ENCODE results near the gene MAP1A.

DNA sequence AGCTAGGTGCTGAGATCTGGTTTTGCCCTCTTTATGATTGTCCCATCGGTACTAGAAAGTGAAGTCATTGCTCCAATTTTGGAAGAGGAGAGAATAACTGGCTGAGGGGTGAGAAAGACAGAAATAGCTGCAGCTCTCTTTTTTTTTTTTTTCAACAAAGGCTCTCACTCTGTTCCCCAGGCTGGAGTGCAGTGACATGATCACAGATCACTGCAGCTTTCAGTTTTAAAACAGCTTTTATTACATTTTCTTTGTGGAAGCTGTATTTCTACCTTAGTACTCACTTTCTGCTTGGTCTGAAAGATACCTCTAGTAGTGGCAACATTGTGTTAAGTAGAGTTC is 18.1 kb downstream of the ZSCAN29 start:
- PRO-cap, result no peak

DNA sequence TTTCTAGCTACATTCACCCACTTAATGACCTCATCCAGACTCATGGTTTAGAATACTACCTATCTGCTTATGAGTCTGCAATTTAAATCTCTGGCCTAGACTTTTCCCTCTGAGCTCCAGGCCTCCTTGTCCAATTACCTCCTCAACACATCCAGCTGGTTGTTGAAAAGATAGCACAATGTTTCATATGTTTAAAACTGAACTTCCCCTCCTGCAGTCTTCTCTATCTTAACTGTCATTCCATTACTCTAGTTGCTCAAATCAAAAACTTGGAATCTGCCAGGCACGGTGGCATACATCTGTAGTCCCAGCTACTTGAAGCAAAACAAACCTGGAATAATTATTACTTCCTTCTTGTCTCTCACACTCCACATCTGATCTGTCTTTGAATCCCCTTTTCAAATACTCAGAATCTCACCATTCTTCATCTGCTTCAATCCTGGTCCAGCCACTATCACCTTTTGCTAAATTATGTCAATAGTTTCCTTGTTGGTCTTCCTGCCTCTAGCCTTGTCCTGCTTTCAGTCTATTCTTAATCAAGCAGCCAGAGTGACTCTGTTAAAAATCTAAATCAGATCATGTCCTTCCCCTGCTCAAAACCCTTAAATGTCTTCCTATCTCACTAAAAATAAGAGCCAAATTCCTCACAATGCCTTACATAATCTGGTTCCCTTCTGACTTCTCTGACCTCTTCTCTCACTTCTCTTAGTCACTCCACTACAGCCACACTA is 8.9 kb downstream of the TP53BP1 start:
- PRO-cap, result no peak

- PRO-cap, result no peak
These were observed 8.4 kb upstream of the MAP1A start for GRCh38 chr15:43508957-43509534.

GRCh38 chr15:43509831-43510520 is 7.4 kb upstream of the MAP1A start:
- PRO-cap, result bidirectional peak, plus-strand start at chr15:43510393, minus-strand start at chr15:43510333

GRCh38 chr15:43516668-43517726 is at the start of gene MAP1A:
Gene MAP1A, plus strand, starts transcription at chr15:43517608.
- PRO-cap, result bidirectional peak, plus-strand start at chr15:43517619, minus-strand start at chr15:43517507

GRCh38 chr15:43792969-43793723 is 1.0 kb downstream of the SERF2 start:
- PRO-cap, result bidirectional peak, plus-strand start at chr15:43793385, minus-strand start at chr15:43793194; unidirectional peak, minus-strand start at chr15:43793438

DNA sequence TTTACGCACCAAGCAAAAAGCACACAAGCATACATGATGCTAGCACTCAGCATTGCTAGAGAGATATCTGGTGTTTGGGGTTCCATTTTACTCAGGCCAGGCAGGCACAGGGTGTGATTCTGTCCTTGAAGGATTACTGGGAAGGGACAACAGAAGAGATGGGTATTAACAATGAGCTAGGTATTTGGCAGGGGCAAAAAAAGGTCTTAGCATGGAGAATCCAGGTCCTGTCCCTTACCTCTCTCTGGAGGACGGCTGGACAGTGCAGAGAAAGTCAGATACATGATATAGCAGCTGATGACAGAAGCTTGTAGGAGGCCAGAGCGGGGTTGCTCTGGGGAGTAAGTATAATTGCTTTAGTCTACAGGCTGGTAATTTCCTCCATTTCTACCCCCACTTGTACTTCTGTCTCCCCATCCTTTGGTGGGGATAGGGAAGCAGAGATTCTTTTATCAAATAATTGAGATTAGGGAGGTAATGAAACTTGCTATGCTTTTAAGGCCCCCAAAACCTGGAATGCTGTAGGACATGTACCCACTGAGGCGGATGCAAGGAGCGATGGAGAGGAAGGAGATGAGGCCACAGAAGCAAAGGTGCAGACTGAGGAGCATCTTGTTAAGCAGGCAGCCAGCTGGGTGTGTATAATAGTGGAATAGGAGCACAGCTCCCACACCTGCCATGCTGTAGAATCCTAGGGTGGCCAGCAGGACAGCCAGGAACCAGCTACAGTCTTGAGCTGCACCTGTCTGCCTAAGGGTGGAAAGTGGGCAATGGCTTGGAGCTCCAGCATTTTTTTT is 3.2 kb downstream of the SERINC4 start:
- PRO-cap, result no peak

DNA sequence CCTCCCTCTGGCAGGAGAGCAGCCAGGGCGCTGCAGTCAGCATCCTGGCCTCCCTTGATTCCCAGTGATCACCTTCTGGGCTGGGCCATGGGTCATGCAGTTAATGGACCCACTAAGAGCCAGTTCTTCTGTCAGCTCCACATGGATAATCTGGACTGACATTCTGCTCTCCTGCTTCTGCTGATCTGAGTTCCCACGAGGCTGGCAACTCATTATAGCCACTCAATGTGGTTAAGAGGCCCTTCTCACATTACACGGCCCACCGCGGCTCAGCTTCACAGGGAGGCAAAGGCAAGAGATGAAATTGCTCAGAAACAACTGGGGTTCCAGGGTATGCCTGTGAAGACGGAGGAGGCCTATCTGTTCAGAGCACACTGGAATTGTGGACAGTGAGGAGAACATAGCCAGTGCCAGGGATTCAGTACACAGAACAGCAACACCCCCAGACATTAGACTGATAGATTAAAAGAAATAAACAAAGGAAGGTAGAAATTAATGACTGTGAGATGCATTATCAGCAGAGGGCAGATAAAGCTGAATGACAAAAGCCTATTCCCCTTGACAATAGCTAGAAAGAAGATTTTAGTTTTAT is 94.1 kb downstream of the WDR76 start:
- PRO-cap, result no peak

DNA sequence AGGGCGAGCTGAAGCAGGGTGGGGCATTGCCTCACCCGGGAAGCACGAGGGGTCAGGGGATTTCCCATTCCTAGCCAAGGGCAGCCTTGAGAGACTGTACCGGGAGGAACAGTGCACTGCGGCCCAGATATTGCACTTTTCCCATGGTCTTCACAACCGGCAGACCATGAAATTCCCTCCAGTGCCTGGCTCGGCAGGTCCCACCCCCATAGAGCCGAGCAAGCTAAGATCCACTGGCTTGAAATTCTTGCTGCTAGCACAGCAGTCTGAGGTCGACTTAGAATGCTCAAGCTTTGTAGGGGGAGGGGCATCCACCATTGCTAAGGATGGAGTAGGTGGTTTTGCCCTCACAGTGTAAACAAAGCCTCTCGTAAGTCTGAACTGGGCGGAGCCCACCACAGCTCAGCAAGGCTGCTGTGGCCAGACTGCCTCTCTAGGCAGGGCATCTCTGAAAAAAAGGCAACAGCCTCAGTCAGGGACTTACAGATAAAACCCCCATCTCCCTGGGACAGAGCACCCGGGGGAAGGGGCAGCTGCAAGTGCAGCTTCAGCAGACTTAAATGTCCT is 156.3 kb downstream of the FRMD5 start:
- PRO-cap, result no peak

DNA sequence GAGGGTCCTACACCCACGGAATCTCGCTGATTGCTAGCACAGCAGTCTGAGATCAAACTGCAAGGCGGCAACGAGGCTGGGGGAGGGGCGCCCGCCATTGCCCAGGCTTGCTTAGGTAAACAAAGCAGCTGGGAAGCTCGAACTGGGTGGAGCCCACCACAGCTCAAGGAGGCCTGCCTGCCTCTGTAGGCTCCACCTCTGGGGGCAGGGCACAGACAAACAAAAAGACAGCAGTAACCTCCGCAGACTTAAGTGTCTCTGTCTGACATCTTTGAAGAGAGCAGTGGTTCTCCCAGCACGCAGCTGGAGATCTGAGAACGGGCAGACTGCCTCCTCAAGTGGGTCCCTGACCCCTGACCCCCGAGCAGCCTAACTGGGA is 36.2 kb upstream of the GOLM2 start:
- PRO-cap, result no peak

GRCh38 chr15:44288879-44289662 is 552 bp downstream of the GOLM2 start:
- PRO-cap, result no peak

- PRO-cap, result bidirectional peak, plus-strand start at chr15:44427243, minus-strand start at chr15:44427052; bidirectional peak, plus-strand start at chr15:44427642, minus-strand start at chr15:44427435
These were observed 405 bp upstream of the CTDSPL2 start for GRCh38 chr15:44426954-44427494.

DNA sequence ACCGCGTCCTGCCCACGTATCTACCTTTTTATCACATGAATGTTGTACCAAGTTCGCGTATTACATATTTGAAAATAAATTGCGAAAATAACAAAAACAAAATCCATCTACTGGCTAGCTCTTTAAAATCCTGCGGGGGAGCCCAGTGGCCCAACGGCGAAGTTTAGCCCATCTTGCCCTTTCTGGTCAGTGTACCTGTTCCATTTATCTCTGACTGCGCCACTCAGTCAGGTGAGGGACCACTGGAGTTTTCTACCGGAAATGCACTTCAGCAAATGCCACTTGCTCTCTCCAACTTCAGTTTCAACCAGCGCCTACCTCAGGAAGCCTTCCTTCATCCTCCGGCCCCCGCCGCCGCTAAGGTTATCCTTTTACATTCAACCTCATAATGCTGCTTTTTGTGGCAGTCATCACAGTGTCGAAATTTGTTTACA is 1.1 kb upstream of the EIF3J start:
- PRO-cap, result no peak

DNA sequence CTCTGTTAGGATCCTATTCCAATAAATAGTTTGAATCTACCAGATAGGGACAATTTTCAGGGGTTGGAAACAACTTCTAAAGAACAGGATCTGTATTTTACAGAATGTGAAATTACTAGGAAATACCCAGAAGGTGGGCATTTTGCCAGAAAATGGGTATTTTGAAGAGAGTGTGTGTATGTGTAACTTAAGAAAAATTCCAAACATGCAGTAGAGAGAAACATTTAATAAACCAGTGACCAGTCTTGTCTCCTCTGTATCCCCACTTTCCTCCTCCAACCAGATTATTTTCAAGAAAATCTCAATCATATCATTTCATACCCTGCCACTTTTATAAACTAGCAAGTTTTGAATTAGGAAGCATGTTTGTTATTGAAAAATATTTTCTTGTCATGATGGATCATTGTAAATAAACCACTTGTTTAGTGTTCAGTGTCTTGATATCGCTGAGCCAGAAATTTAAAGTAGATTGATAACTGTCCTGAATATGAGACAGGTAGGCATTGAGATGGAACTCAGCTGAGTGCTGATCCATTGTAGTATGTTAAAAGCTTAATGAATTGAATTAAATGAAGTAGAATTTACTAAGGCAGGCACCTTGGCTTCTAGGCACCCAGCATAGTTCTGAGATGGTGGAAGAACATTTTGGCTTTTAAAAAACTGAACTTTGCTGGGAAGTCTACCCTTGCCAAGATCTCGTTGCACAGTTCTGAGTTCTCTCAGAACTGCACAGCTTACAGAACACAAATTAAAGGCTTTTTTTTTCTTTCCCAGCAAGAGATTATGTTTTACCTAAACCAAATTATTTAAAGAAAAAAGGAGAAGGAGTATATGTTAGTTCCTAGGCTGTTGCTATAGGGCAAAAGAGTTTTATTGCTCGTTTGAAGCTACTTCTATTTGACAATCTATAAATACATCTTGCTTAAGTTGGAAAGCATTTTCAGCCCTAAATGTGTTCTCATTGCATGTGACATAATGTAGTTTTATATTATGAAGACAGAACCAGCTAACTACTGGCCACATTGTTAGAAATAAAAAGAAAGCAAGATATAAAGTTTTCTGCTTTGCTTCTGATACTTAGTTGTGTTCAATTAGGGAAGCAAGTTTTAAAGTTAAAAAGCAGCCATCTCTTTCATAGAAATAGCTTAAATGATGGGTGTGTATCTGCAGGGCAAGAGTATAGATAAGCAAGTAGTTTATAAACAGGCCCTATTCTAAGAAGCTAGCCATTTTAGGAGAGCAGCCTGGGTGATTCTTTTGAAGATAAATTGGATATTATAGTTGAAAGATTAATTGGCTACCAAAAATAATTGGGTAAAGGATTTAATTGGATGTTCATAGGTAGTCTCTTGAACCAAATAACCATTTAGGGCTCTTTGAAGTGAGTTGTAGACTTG is 5.1 kb downstream of the EIF3J start:
- PRO-cap, result no peak

DNA sequence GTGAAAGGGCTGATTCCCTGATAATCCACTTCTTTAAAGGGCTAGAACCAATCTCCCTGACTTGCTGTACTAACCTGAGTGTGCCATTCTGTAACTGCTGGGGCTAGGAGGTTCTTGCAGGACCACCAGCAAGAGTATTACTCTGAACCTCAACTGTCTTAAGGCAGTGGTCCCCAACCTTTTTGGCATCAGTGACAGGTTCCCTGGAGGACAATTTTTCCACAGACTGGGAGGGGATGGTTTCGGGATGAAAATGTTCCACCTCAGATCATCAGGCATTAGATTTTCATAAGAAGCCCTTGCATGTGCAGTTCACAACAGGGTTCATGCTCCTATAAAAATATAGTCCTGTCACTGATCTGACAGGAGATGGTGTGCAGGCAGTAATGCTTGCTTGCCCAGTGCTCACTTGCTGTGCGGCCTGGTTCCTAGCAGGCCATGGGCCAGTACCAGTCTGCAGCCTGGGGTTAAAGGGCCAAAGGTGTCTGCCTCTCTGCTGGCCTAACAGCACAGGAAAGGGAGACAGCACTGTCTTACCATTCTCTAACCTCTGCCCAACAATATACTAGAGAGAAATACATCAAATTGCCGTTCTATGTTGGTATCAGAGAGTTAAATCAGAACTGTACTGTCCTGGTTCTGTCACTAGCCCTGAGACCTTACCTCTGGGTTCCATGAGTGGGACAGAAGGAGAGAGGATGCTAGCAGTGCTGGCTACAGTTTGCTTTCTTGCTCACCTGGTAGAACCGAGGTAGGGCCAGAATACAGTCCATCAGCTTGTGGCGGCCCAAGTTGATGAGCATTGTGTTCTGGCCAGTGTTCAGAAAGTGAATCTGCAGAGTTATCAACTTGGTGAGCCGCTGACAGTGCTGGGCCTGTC is 28.4 kb downstream of the EIF3J start:
- PRO-cap, result no peak

- PRO-cap, result unidirectional peak, minus-strand start at chr15:44707164
These were observed 4.0 kb downstream of the PATL2 start for GRCh38 chr15:44706912-44707814.

- PRO-cap, result no peak
These were observed 5.4 kb downstream of the B2M start for GRCh38 chr15:44716715-44717172.

DNA sequence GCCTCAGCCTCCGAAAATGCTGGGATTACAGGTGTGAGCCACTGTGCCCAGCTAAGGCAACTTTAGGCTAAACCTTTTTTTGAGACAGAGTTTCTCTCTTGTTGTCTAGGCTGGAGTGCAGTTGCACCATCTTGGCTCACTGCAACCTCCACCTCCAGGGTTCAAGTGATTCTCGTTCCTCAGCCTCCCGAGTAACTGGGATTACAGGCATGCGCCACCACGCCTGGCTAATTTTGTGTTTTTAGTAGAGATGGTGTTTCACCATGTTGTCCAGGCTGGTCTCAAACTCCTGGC is 8.8 kb downstream of the B2M start:
- PRO-cap, result no peak

- PRO-cap, result bidirectional peak, plus-strand start at chr15:44726888, minus-strand start at chr15:44726743
These were observed 10.0 kb upstream of the TRIM69 start for GRCh38 chr15:44726016-44726987.

DNA sequence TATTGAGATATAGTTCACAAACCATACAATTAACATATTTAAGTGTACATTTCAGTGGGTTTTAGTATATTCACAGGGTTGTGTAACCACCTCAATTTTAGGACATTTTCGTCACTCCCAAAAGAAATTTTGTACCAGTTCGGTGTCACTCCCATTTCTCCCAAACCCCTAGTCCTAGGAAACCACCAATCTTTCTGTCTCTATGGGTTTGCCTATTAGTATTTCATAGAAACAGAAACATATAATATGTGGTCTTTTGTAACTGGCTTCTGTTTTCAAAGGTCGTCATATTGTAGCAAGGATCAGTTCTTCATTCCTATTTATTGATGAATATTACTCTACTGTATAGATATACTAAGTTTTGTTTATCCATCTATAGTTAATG is 6.6 kb upstream of the TRIM69 start:
- PRO-cap, result no peak